Renal cortical epithelial cell (primary cell): ENCODE measurements around a stretch of chrX.

DNA sequence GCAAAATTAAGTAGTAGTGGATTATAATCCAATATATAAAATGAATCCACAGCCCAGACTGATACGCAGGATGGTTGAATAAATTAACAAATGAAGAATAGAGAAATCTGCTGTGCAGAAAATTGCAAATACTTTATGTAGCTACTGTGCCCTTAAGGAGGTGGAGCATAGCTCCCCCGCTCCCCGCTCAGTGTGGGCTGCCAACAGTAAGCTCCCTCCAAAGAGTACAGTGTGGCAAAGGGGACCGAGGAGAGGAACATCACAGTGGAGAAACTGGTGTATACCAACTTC is 58.0 kb upstream of the CLDN34 start:
- RRBS, result no CpG with 5 or more reads among the region's 4 CpGs

GRCh38 chrX:10015414-10016109 is 48.4 kb downstream of the CLDN34 start:
- RRBS, result 1% methylated on average over 78 of the region's 119 CpGs

DNA sequence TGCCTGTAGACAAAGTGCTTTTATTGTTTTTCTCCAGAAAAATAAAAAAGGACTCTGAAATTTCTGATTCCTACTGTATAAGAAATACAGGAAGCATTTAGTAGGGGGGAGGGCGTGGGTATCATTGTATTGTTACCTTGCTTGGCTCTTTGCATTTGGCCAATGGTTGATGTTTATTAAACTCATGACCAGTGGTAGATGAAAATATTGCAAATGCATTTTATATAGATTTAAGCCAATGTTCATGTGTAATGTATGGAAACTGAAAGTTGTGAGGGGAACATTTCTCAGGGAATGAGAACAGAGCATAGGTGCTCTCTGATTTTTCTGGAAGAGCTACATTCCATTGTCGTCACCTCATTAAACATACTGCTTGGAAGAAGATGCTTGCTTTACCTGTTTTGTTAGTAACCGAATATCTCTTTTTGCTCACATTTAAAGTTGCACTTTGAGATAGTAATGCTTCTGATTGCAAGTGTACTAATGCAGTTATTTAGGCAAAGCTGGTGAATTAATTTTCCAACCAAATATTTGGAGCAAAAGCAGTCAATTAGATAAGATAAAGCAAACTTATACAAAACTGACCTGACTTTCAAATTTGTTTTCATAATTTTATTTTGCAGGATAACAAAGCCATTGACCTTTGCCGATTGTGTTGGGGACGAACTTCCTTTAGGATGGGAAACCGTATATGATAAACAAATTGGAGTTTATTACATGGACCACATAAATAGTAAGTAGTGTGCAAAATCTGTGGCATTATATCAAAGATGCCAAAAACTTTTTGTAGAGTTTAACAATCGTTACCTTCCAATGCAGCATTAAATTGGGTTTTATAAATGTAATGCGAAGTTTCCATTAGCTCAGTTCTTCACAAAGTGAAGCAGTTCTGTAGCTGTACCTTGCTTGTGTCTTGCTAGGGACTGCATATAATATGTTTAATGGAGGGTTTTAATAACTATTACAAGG is 93.7 kb upstream of the CLCN4 start:
- RRBS, result no CpG with 5 or more reads among the region's 8 CpGs

DNA sequence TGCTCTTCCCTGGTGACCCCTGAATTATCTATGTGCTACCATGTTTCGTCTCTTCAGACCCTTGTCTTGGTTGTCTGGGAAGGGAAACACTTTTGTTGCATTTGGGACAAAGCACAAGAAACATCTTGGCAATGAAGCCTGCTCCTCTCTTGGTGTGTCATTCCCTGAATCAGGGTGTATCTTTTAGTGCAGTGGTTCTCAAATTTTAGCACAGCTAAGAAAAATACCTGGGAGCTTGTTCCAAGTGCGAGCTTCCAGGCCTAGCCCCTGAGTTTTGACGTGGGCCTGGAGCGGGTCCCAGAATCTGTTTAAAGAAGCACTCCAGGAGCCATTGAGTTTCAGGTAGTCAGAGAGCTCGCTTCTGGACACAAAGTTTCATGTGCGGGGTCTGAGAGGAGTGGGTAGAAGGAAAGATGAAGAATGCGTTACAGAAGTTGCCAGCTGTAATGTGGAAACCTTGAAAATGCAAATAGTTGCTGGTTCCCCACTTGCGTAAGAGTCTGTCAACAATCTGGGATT is 77.7 kb upstream of the CLCN4 start:
- RRBS, result no CpG with 5 or more reads among the region's 8 CpGs

- RRBS, result no CpG with 5 or more reads among the region's 16 CpGs
Observed at GRCh38 chrX:10576748-10577599, 43.4 kb downstream of the MID1 start.

GRCh38 chrX:10589559-10590119 is 30.7 kb downstream of the MID1 start:
- RRBS, result no CpG with 5 or more reads among the region's 22 CpGs

GRCh38 chrX:10769309-10769530 is 148.8 kb upstream of the MID1 start:
- RRBS, result no CpG with 5 or more reads among the region's 2 CpGs

DNA sequence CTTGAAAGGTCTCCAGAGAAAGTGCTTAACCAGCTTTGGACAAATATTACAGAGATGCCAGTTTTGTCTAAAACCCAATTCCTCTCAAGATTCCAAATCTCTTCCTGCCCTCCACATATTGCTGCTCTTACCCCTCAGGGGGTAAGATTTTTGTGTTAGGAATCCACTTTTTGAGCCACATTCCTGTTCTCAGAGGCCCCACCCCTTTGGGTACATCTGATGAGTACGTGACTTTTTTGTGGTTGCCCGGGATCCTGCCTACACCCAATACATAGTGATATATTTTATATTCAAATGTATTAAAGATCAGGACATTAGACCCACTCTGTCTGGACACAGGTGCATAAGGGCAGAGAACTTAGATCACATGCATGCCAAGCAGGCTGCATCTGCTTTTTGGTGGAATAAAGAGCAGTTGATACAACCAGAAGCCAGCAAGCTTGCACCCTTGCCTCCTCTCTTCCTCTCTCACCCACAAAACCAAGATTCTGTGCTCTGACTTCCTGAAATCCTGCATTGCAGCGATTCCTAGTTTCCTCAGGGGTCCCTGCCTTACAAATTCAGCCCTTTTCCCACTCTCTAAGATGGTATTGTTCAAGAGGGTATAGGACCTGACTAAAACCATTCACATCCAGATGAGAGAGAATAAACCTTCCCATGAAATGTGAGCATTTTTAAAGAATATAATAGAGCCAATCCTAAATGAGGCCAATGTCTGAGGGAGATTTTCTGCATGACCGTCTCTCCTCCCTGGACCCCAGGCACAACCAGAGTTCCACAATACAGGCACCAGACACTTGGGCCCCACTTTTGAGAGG is 2.2 kb downstream of the AMELX start:
- RRBS, result no CpG with 5 or more reads among the region's 4 CpGs

- RRBS, result no CpG with 5 or more reads among the region's 6 CpGs
Observed at GRCh38 chrX:11340056-11340499, 46.9 kb downstream of the AMELX start.

DNA sequence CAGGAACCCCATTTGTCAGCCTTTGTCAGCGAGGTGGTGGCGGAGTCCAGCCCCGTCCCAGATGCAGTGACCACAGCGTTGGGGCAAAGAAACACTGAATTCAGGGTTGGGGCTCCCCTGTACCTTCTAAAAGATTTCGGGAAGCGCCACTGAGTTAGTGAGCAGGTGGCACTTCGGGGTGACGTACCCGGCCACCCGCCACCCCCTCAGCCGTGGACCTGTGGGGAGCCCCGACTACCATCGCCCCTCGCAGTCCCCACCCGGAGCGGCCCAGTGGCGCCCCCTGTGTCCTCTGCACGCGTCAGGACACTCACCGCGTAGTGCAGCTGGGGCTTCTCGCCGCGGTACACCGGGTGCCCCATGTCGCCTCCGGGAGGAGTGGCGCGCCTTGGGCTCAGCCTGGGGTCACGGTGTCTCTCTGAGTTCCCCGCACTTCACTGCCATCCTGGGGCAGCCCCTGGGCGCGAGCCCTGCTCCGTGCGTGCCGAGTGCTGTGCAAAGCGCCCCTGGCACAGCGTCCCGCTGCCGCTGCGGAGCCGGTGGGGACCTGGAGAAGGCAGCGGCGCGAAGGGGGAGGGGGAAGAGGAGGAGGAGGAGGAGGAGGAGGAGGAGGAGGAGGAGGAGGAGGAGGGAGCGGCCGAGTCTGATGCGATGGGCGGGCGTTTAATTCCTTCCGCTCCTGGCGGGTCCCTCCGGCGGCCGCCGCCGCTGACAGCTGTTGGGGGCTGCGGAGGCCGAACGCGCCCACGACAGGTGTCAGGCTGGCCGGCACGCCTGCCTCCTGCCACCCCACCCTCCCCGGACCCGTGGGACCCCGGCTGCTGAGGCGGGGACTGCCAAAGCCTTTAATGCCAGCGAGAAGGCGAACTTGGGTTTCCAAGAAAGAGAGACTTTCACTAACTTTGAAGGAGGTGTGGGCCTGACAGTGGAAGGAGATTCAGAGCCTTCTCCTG is 134.3 kb downstream of the AMELX start:
- RRBS, result 4% methylated on average over 24 of the region's 70 CpGs

GRCh38 chrX:11760966-11761386 is 2.9 kb downstream of the MSL3 start:
- RRBS, result no CpG with 5 or more reads among the region's 3 CpGs

GRCh38 chrX:12079169-12079412 is 59.2 kb upstream of the FRMPD4 start:
- RRBS, result no CpG with 5 or more reads among the region's 2 CpGs

- RRBS, result no CpG with 5 or more reads among the region's 5 CpGs
Observed at GRCh38 chrX:12494809-12495150, 296.4 kb upstream of the PRPS2 start.

- RRBS, result no CpG with 5 or more reads among the region's 6 CpGs
Observed at GRCh38 chrX:12843853-12844341, 23.0 kb upstream of the TLR7 start.

- RRBS, result no CpG with 5 or more reads among the region's 6 CpGs
Observed at GRCh38 chrX:12865362-12865732, 1.5 kb upstream of the TLR7 start.

- RRBS, result no CpG with 5 or more reads among the region's 8 CpGs
Observed at GRCh38 chrX:12910397-12910875, 4.0 kb downstream of the TLR8 start.

GRCh38 chrX:12951449-12951943 is 23.4 kb upstream of the TMSB4X start:
- RRBS, result no CpG with 5 or more reads among the region's 4 CpGs

- RRBS, result no CpG with 5 or more reads among the region's 3 CpGs
Observed at GRCh38 chrX:12956849-12957317, 18.0 kb upstream of the TMSB4X start.

DNA sequence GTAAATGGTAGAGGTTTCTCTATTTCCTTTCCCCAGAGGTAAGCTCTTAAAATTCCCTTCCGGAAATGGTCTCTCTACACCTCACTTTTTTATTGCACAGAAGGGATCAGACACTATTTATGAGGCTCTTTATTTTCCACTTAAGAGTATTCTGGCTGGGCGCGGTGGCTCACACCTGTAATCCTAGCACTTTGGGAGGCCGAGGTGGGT is 17.7 kb upstream of the TMSB4X start:
- RRBS, result no CpG with 5 or more reads among the region's 4 CpGs

DNA sequence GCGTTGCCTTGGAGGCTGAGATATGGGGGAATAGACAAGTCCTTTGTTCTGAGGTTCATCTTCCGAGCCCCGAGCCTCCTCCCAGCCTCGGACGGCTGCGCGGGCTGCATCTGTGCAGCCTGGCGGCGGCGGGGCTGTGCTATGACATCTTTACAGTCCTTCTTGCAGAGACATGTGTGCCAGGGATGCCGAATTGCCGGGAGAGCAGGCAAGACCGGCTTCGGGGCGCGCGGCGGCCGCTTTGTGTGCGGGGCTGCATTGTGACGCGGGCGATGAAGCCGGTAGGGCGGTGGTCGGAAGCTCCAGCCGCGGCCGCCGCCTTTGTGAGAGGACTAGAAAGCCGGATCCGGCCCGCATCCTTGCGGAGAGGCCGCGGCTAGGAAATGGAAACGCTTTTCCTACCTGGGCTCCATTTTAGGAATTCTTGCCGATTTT is 558 bp downstream of the TMSB4X start:
- RRBS, result 1% methylated on average over 19 of the region's 38 CpGs